Mammary microvascular endothelial cell (primary cell): Measurements from ENCODE around the gene LAPTM5.

DNA sequence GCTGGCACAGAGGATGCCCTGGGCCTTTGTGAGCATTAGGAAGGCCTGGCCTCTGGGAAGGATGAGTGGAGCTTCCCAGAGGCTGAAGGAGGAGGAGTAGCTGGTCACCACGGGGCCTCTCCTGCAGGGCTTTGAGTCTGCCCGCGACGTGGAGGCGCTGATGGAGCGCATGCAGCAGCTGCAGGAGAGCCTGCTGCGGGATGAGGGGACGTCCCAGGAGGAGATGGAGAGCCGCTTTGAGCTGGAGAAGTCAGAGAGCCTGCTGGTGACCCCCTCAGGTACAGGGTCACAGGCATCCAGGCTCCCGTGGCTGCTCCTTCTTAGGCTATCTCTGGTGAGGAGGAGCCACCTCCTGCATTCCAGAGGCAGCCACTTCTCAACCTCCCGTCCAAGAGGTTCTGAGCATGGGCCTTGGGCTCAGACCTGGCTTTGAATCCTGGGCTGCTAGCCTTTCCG lies 13.9 kb downstream of the SESN2 start:
- RAMPAGE, long total RNA = no peak

- RAMPAGE, long total RNA = no peak
Observed at GRCh38 chr1:28518778-28519445, 13.1 kb downstream of the RCC1 start.

- RAMPAGE, long total RNA = no peak
Observed at GRCh38 chr1:28640947-28641294, 1.9 kb downstream of the TAF12 start.

GRCh38 chr1:29105850-29106441 lies 17.8 kb downstream of the TMEM200B start:
- RAMPAGE, long total RNA = no peak

- RAMPAGE, long total RNA = no peak
Observed at GRCh38 chr1:29119434-29120117, 4.1 kb downstream of the TMEM200B start.

- RAMPAGE, long total RNA = no peak
Observed at GRCh38 chr1:29150515-29151313, 27.0 kb upstream of the TMEM200B start.

- RAMPAGE, long total RNA = no peak
Observed at GRCh38 chr1:29550042-29550638, 313.8 kb downstream of the PTPRU start.

DNA sequence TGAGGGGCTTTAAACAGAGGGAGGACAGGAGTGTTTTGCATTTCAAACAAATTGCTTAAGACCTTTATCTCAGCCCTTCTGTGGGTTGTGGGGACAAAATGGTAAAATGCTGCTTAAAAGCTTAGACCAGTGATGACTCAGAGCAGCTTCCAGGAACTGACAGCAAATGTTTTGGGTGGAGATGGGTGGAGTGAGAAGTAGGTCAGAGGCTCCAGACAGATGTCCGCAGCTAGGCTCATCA lies 532.3 kb downstream of the MATN1 start:
- RAMPAGE, long total RNA = no peak

DNA sequence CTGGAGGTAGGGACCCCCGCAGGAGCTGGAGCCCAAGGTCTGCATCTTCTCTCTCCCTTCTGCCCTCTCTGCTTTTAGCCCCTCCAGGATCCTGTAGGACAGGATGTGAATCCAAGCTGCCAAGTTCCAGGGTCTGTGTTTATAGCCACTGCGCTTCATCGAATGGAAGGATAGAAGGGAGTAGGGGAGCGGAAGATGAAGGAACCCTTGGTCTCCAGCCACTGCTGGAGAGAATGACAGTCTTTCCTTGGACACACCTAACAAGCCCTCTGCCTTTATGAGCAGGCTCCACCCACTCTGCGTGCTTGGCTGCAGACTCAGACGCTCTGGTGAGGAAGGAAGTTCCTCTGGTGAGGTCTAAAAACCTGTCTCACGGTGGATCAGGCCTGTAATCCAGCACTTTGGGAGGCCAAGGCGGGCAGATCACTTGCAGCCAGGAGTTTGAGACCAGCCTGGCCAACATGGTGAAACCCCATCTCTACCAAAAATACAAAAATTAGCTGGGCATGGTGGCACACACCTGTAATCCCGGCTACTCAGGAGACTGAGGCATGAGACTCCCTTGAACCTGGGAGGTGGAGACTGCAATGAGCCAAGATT lies 55.4 kb downstream of the MATN1 start:
- RAMPAGE, long total RNA = no peak

DNA sequence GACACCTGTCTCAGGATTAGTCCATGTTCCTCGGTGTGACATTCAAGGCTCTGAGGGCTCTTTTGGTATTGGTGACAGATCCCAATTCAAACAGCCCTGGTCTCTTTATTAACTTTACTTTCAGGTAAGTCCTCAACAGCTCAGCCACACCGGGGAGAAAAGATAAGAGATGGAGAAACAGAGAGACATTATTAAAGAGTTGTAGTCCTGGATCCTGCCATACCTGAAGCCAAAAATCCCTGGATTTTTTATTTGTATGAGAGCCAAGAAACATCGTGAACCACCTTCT lies 7.8 kb upstream of the MATN1 start:
- RAMPAGE, long total RNA = no peak

DNA sequence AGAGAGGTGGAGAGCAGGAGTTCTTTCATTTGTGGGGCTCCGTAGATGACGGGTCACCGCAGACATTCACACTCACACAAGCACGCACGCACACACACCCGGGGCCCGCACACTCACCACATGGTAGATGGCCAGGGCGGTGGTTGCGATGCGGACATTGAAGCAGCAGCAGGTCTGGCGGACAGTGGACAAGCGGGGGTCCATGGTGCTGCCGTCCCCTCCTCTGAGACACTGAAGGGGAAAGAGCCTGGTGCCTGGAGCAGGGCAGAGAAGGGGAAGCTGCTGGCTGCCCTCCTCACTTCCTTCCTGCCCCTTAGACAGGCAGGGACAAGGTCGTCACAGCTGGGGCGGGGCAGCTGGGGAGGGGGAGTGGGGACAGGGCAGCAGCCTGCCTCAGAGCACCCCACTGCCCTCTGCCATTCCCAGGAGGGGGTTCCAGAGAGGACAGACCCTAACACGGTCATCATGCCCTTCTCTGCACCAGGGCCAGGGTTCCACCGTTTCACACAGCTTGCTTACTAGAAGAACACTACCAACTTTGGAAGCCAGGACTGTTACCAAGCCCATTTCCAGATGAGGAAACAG lies at the start of gene LAPTM5:
TSS of gene LAPTM5 (minus strand) at position 233 of the 585 bp plus-strand sequence.
- RAMPAGE, long total RNA = no peak

GRCh38 chr1:30762382-30763065 lies 5.0 kb upstream of the LAPTM5 start:
- RAMPAGE, long total RNA = no peak

- RAMPAGE, long total RNA = no peak
Observed at GRCh38 chr1:30779482-30779993, 22.0 kb upstream of the LAPTM5 start.

- RAMPAGE, long total RNA = no peak
Observed at GRCh38 chr1:30780337-30780621, 22.7 kb upstream of the LAPTM5 start.

DNA sequence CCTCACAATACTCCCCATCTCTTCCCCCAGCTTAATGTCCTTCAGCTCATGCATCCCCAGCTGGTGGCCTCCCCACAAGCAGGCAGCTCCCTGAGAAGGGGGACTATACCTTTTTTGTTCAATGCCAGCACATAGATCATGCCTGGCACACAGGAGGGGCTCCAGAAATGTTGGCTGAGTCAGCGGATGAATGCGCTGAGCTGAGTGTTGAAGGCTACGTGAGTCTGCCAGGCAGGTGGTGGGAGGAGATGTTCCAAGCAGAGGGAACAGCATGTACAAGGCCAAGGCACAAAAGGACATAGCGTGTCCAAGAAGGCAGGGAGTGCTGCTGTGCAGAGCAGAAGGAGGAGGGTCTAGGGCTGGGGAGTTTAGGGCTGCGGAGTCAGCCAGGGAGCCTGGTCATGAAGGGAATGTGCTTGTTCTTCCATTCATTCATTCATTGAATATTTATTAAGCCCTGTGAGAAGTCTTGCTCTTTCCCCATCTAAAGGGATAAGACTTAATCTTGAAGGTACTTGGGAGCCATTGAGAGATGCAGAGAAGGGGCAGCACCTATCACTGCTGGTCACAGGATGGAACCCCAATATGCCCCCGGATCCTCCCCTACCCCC lies 31.0 kb upstream of the LAPTM5 start:
- RAMPAGE, long total RNA = no peak

GRCh38 chr1:30903384-30903733 lies 5.2 kb downstream of the SDC3 start:
- RAMPAGE, long total RNA = no peak

GRCh38 chr1:30994901-30995450 lies 70.5 kb downstream of the PUM1 start:
- RAMPAGE, long total RNA = no peak

DNA sequence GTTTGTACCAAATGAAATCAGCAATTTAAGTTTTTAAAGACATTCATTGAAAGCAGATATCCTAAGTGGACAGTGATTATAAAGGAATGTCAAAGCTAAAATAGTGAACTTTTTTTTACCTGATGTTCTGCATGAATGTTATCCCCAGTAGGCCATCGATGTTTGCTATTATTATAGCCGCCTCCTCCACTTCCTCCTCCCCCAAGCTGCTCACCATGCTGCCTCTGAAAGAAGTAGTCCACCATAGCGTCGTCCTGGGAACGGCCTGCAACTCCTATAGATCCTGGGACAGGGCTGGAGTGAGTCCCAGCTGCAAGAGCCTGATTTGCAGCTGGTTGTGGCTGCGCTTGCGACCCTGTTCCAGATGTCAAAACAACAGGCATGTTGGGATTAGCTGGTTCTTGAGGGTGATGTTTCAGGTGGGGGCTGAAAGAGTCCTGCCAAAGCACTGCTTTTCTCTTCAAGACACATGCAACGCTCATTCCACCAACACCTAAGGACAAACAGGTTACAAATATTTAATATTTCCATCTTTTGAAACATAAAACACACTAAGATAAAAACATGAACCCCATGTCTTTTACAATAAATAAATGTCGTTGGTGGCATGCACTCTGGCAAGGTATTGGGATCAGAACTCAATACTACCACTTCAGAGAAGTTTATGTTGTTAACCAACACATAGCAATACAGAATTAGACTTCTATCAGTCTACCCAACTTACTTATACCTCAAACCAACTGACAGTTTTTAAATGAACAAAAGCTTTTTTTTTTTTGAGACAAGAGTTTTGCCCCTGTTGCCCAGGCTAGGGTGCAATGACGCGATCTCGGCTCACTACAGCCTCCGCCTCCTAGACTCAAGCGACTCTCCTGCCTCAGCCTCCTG lies 6.2 kb downstream of the PUM1 start:
- RAMPAGE, long total RNA = no peak

DNA sequence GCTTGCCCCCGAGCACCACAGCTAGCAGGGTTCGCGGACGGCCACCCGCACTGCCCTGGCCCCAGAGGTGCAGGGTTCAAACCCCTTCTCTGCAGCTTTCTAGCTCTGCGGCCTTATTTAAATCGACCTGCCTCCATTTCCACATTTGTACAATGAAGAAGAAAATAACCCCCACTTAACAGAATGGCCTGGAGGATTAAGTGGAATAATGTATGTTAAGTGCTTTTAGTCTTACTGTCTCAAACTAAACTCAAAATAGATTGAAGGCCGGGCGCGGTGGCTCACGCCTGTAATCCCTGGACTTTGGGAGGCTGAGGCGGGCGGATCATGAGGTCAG lies 503 bp upstream of the PUM1 start:
- RAMPAGE, long total RNA = no peak

DNA sequence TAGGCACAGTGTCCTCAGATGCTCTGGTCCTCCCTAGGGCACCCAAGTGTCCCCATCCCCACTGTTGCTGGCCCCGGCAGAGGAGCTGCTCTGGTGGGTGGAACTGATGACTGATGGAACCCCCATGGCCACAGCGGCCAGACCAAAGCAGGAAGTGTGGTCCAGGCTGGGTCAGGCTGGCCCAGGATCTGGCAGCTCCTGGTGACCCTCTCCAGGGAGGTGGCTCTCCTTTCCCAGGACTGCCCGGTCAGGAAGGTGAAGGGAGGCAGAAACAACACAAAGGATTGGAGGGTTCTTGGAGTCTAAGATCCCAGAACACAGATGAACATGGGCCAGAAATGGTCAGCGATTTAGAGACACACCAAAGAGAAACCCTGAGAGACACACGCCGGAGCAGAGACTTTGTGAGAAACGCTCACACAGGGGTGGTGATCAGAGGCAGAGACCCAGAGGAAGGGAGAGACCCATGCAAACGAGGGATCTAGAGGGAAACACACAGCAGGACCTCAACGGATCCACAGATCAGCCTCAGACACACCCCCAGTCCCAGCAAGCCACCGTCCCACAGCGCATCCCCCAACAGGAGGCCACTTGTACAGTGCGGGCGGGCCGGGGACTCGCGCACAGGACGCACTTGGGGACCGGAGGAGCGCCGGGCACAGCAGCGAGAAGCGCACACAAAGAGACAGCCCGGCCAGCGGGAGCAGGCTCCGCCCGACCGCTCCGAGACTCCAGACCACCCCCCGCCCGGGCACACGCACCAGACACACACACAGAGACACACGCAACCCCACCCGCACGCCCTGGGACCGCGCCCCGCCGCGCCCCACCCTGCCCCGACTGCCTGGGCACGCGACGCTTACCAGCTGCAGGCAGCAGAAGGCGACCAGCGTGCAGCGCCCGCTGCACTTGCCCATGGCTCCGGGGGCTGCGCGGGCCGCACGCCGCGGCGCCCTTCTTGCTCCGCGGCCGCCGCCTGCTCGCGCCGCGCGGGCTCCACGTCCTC lies 753 bp downstream of the NKAIN1 start:
- RAMPAGE, long total RNA = no peak